Placental pericyte (primary cell): ENCODE measurements around a stretch of chr10.

DNA sequence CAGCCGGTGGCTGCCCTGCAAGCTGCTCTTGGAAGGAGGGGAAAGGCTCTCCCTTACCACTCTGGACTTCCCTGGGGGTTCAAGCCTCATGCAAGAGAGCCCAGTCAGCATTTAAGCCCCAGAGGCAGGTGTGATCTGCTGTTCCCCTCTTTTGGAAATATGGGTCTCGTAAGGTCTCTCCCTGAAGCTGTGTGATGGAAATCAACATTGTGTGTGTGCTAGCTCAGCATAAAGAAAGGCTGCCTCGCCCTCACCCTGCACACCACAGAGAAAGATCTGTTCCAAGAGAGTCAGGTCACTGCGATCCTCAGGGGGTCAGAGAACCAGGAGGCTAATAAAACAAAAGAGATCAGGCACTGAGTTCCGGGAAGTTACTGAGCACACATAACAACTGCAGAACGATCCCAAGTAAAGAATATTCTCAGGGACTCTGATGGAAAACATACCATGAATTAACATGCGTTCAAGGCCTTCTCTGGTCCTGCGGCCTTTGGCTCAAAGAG, 212.4 kb downstream of the ADAM12 start:
- CAGE, long polyA plus RNA, result no peak

DNA sequence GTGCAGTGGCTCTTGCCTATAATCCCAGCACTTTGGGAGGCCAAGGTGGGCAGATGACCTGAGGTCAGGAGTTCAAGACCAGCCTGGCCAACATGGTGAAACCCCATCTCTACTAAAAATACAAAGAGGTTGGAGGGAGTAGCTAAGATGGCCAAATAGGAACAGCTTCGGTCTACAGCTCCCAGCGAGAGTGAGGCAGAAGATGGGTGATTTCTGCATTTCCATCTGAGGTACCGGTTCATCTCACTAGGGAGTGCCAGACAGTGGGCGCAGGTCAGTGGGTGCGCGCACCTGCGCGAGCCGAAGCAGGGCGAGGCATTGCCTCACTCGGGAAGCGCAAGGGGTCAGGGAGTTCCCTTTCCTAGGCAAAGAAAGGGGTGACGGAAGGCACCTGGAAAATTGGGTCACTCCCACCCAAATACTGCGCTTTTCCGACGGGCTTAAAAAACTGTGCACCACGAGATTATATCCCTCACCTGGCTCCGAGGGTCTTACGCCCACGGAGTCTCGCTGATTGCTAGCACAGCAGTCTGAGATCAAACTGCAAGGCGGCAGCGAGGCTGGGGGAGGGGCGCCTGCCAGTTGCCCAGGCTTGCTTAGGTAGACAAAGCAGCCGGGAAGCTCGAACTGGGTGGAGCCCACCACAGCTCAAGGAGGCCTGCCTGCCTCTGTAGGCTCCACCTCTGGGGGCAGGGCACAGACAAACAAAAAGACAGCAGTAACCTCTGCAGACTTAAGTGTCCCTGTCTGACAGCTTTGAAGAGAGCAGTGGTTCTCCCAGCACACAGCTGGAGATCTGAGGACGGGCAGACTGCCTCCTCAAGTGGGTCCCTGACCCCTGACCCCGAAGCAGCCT, 23.3 kb upstream of the DOCK1 start:
- CAGE, long polyA plus RNA, result no peak

DNA sequence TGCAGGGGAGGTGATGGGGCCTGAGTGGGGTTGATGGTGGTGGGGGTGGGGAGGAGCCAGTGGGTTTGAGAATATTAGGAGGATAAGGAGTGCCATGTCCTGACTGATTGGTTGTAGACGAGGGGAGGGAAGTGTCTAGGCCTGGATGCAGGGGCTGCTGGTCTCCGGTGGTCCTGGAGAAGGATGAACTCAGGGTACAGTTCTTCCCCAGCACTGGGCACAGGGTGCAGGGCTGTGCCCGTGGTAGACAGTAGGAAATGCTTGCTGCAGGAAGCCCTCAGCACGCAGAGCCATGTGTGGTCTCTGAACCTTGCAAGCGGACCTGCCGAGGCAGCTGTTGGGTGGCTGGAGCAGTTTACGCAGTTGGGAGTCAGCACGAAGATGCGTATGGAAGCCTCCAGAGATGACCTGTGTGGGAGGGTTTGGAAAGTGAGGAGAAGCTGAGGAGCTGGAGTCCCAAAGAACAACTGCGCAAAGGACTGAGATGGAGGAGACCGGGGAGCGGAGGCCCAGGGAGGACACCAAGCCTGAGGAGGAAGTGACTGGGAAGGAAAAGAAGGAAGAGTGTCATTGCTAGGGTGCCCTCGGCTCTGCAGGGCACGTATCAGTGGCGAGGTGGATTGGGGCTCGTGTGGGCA, 39.0 kb downstream of the DOCK1 start:
- CAGE, long polyA plus RNA, result no peak

GRCh38 chr10:127178195-127178859, 18.1 kb downstream of the INSYN2A start:
- CAGE, long polyA plus RNA, result no peak

GRCh38 chr10:127999281-127999613, 92.3 kb downstream of the PTPRE start:
- CAGE, long polyA plus RNA, result no peak

- CAGE, long polyA plus RNA, result no peak
Measured at GRCh38 chr10:128054015-128054257, 72.3 kb downstream of the MKI67 start.

GRCh38 chr10:128062802-128063551, 63.2 kb downstream of the MKI67 start:
- CAGE, long polyA plus RNA, result no peak

- CAGE, long polyA plus RNA, result no peak
Measured at GRCh38 chr10:128064820-128065176, 61.4 kb downstream of the MKI67 start.

GRCh38 chr10:128072978-128073647, 53.1 kb downstream of the MKI67 start:
- CAGE, long polyA plus RNA, result no peak

DNA sequence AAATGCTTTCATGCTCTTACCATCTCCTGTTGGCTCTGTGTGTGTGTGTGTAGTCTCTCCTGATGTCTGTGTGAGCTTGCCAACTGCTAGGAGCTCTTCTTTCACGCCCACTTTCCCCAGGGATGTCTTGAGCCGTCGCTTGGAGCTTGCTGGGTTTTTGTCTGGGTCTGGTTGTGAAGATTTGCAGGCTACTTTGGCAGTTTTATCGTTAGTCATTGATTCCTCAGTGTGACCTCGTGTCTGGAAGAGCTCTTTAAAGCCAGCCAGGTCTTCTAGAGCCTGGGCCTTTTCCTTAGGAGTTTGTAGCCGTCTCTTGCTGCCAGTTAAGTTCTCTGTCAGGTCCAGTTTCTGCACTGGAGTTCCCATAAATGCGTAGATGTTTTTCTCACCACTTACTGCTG, 19.4 kb downstream of the MKI67 start:
- CAGE, long polyA plus RNA, result no peak

- CAGE, long polyA plus RNA, result no peak
Measured at GRCh38 chr10:128125427-128125741, 839 bp downstream of the MKI67 start.

GRCh38 chr10:128156913-128157506, 30.8 kb upstream of the MKI67 start:
- CAGE, long polyA plus RNA, result no peak

- CAGE, long polyA plus RNA, result no peak
Measured at GRCh38 chr10:128695300-128695800, 569.1 kb upstream of the MKI67 start.

DNA sequence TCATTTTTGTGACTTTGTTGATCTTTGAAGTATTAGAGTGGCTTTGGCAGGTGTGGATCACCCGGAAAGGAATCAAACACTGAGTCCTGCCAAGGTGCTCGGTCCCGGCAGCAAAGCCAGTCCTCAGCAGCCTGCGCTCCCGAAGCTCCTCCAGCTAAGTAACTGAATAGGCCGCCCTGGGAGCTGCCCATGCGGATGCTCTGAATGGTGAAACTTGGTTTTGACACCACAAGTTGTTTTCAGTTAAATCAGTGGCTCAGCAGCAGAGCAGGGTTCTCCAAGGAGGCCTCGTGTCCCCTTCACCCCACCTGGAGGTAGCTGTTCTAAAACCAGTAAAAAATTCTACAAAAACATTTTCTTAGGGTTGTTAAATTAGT, 3.5 kb downstream of the MGMT start:
- CAGE, long polyA plus RNA, result no peak

DNA sequence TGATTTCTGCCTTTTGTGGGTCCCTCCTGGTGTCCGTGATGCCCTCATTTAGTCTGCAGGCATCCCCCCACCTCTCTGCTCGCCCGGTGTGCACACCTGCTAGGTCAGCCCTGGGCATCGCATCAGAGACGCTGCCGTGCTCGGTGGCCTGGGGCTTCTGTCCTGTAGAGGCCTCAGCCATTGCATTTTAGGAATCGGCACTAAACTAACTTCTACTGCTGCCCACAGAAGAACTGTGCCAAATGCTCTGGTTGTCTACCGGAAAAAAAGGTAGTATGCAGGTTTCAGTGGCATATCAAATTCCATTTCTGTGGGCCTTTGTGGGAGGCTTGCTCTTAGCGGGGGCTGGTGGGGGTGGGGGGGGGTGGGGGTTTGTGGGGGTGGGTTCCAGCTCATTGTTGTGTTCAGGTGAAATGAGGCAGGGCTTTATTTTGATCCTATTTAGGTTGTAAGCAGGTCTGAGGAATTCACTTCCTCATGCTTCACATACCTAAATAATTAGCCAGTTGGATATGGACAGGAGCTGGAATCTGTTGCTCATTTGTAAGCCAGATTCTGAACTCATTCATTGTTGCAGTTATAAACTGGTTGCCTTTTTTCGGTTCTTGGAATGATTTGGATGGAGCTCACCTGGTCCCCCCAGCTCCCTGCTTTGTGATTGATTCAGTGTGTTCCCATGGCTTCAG, 64.5 kb downstream of the MGMT start:
- CAGE, long polyA plus RNA, result no peak

- CAGE, long polyA plus RNA, result no peak
Measured at GRCh38 chr10:129610745-129611518, 143.9 kb downstream of the MGMT start.

GRCh38 chr10:129892499-129893244, 71.4 kb downstream of the EBF3 start:
- CAGE, long polyA plus RNA, result no peak

- CAGE, long polyA plus RNA, result no peak
Measured at GRCh38 chr10:129950774-129951592, 13.1 kb downstream of the EBF3 start.

- CAGE, long polyA plus RNA, result no peak
Measured at GRCh38 chr10:129962594-129963273, 1.3 kb downstream of the EBF3 start.

DNA sequence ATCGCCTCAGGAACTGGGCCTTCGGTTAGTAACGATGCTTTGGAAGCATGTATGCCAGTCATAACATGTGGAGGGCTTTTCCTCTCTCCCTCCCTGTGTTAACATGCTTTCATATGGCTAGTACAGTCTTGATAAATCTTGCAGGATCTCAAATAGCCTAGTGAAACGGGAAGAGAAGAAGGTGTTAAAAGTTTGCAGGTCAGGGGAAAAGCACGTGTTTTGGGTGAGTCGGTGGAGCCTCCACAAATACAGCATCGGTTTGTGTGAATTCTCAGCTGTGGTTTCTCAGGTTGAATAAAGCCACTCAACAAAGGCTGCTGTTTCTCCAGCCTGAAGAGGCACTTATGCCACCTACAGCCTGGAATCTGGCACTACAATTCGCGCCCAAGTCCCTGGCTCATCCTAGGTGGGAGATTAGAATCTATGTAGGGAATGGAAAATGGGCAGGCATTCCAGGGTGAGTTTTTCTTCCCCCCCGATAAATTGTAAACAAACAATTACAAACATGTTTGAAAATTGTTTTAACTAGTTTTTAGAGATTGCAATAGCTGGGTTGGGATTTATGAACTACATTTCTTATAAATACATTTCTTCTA, 8.5 kb upstream of the GLRX3 start:
- CAGE, long polyA plus RNA, result no peak